Cardiac ventricle fibroblast (primary cell): ENCODE data around the gene BCL2L10.

GRCh38 chr15:51383327-51383968, 42.0 kb downstream of the GLDN start:
- RAMPAGE, long total RNA: no peak

DNA sequence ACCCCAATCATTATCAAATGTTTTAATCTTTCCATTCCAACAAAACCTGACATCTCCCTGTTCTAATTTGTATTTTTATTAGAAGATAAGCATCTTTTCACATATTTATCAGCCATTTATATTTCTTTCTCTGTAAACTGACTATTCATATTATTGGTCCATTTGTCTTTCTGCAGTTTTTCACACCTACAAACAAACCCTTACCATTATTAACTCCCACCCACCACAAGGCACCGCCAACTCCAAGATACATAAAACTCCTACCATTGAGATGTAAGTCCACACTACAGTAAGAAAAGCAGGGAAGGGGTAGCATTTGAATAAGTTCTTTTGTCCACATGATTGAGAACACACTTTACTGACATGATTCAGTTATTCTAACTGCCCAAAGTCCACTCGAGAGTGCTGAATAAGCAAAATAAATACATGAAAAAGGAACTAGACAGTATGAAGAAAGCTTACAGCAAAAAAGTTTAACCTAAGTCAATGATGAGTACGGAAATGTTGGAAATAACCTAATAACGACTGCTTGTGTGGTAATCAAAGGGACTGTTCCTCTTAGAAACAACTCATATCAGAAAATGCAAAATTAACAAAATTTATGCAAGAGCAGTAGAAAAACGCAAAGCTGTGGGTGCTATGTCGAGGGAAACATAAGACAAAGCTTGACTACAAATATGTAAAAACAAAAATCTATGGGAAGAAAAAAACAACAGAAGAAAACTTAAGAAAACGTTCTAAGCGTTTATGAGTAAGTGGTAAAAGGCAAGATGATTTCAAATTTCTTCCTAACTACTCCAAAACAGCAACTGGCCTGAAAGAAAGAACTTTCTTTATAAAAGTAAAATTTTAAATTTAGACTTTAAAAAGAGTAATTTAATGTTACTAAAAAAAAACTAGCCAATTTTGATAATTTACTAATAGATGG, 36.6 kb downstream of the DMXL2 start:
- RAMPAGE, long total RNA: no peak

DNA sequence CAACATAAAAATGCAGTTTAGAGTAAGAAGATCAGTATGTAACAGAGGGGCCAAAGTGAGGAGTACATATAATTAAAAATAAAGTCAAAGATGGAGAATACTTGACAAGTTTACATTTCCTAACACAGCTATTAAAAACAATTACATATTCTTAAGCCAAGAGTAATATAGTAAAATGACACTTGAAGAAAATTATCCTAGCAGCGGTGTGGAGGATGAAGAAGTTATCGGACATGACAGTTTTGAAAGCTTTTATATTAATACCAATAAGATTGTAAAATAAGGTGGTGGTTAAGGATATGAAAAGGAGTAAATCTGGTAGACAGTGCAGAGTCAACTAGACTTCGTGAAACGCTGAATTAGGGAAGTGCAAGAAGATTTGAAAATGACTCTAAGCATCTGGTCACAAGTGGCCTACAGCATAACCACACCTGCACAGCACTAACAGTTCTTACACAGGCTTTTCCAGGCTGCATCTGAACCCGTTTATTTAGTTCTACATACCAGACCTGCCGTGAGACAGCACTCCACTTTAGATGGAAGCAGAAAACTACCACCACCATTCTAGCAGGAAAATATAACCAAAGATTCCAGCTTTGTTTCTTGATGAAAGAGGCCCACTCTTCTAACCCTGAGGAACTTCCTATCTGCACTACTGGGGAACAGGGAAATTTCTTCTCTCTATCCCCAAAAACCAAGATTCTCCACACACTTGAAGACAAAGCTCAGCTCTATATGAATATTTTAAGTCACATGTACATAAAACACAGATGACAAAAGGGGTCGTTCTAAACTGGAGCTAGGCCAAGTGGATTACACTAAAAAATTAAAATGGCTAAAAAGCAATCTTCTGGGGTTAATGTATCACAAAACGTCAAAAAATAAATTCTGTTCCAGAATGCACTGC, 1.9 kb downstream of the DMXL2 start:
- RAMPAGE, long total RNA: no peak

- RAMPAGE, long total RNA: no peak
These were observed 478 bp upstream of the LYSMD2 start for GRCh38 chr15:51737975-51738290.

DNA sequence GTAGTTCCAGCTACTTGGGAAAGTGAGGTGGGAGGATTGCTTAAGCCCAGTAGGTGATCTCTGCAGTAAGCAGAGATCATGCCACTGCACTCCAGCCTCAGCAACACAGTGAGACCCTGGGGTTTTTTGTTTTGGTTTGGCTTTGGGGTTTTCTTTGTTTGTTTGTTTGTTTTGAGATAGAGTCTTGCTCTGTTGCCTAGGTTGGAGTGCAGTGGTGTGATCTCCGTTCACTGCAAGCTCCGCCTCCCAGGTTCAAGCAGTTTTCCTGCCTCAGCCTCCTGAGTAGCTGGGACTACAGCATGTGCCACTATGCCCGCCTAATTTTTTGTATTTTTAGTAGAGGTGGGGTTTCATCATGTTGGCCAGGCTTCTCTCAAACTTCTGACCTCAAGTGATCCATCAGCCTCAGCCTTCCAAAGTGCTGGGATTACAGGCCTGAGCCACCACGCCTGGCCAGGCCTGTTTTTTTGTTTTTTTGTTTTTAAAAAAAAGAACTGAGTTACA, 2.4 kb upstream of the LYSMD2 start:
- RAMPAGE, long total RNA: no peak

- RAMPAGE, long total RNA: no peak
These were observed 14.8 kb downstream of the TMOD2 start for GRCh38 chr15:51766099-51766739.

- RAMPAGE, long total RNA: no peak
These were observed 45.1 kb downstream of the TMOD3 start for GRCh38 chr15:51874473-51875033.

GRCh38 chr15:51923973-51924721, 47.4 kb downstream of the LEO1 start:
- RAMPAGE, long total RNA: no peak

DNA sequence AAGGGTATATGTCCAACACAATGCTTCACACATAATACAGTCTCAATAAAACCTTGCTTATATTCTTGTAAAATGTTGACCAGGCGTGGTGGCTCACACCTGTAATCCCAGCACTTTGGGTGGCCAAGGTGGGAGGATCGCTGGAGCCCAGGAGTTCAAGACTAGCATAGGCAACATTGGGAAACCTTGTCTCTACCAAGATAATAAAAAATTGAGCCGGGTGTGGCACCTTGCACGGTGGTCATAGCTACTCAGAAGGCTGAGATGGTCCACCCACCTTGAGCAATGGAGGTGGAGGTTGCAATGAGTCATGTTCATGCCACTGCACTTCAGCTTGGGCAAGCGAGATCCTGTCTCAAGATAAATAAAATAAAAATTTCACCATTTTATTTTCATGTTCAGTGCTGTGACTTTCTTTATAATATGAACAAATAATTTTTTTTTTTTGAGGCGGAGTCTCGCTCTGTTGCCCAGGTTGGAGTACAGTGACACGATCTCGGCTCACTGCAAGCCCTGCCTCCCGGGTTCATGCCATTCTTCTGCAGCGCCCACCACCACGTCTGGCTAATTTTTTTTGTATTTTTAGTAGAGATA, 12.6 kb downstream of the MAPK6 start:
- RAMPAGE, long total RNA: no peak

DNA sequence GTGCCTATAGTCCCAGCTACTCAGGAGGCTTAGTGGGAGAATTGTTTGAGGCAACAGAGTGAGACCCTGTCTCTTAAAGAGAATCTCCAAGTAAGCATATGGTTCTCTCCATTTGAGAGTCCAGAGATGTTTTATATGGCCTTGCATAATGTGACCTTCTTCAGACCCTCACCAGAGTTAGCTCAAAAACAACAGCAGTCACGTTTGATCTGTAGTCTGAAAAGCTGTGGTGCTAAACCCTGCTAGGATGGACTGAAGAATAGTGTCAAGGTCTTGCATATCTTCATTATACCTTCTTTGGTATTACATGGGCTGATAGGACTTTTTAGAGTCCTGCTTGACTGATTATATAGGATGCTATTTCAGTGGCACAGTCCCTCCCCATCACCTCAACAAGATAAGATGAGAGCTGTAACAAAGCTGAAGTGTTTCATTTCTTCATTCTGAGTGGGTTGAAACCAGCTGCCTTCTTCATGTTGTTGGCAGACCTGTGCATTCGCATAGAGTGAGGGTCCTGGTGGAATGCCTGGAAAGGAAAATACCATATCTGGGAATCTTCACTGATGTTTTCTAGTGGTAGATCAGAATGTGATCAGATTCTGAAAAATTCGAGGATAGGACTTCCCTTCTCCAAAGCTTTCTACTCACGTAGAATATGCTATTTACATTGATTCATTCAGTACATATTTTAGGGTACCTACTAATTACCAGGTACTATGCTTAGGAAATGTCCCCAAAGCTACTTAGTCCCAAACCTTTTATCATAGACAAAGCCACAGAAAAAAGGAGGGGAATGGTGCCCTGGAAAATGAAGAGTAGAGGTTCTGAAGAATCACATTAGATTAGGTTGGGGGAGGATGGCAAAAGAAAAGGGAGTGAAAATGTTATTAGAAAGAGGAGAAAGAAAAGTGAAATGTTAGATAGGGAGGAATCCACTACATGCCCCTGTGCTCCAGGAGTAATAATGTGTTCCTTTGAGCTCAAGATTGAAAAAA, 18.4 kb downstream of the MAPK6 start:
- RAMPAGE, long total RNA: no peak

DNA sequence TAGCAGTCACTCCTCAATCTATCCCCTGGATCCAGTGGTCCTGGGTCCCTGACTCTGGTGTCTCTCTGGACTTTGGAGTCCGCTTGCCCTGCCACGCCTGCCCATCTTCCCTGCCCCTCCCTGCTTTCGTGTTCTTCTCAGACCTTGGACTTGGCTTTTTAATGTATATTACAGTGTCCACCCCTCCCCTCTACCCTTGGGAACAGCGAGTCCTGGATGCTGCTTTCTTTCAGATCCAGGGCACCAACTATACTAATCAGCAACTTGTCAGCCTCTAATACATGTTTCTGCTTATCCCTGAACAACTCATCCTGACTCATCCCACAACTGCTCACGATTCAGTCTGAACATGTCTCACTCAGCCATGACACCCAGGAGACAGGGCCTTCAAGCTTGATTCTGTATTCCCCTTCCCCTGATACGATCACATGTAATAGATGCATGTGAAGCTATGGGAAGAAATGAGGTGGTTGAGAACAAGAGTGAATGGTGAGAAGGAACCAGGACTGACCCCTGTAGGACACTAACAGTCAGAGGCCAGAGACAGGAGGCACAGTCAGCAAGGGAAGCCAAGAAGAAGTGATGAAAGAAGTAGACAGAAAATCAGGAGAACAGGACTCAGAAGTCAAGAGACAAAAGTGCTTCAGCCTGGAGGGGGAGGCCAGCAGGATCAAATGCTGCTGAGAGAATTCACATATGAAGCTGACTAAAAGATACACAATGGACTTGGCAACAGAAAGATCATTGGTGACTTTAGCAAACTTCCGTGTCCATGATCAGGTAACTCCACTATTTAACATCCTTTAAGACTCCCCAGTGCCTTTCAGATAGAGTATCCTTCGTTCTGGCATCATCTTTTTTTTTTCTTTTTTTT, 35.5 kb downstream of the BCL2L10 start:
- RAMPAGE, long total RNA: no peak

- RAMPAGE, long total RNA: no peak
These were observed at the start of gene BCL2L10 for GRCh38 chr15:52111855-52112851. TSS of gene BCL2L10 (minus strand) at chr15:52112775.

GRCh38 chr15:52292735-52293427, 2.7 kb downstream of the MYO5C start:
- RAMPAGE, long total RNA: no peak

- RAMPAGE, long total RNA: no peak
These were observed 112.7 kb downstream of the MYO5A start for GRCh38 chr15:52415978-52416292.

DNA sequence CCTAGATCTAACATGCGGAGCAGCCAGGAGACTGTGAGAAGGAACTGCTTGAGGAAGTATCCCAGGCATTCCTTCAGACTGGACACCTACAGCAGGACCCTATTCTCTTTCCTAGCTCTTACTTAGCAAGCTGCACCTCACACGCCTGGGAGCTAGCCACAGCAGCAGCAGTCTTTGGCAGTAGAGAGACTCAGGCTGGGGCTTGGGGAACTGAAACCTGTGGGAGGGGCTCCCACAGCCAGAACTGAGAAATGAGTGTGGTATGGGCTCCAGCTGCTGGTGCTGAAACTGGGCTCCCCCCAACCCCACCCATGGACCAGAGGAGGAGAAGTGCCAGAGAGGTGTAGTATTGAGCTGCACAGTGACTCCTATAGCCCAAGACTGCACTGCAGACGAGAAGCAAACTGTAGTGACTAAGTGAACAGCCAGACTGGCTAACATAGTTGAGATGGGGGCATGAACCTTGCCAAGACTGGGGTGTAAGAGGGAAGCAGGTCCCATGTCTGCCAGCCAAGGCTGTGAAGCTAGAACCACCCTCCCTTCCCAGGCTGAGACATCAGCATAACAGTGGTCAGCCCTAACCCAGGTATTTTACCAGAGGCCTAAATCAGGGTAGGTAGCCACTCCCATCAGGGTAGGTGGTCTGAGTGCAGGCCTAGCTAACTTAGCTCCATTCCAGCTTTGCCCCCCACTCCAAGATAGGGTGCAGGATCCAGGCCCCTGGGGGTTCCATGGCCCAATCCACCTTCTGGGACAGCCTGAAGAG, 62.4 kb downstream of the MYO5A start:
- RAMPAGE, long total RNA: no peak

DNA sequence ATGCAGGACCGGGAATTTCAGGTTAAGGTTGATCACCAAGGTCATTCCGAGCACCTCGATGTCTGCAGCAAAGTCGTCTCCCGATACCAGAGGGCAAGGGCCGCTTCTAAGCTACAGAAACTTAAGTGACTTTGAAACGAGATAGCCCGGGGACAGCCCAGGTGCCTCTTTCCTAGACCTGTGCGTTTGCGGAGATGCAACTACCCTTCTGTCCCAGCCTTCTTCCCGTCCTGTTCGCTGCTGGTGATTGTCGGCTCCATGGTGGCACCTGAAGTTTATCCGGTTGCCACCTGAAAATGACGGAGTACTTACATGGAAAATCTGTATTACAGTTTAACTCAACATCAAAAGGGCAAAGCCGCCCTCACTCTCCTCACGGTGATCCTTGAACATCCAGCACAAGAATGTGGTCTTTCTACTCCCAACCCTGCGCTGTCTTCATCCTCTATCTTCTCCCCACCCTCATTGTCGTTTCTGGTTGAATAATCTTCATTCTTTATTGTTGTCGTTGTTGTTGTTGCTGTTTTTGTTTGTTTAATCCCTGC, 975 bp upstream of the MYO5A start:
- RAMPAGE, long total RNA: no peak

- RAMPAGE, long total RNA: no peak
These were observed 3.3 kb downstream of the ONECUT1 start for GRCh38 chr15:52786479-52787571.

- RAMPAGE, long total RNA: no peak
These were observed 2.6 kb downstream of the ONECUT1 start for GRCh38 chr15:52787572-52787923.

DNA sequence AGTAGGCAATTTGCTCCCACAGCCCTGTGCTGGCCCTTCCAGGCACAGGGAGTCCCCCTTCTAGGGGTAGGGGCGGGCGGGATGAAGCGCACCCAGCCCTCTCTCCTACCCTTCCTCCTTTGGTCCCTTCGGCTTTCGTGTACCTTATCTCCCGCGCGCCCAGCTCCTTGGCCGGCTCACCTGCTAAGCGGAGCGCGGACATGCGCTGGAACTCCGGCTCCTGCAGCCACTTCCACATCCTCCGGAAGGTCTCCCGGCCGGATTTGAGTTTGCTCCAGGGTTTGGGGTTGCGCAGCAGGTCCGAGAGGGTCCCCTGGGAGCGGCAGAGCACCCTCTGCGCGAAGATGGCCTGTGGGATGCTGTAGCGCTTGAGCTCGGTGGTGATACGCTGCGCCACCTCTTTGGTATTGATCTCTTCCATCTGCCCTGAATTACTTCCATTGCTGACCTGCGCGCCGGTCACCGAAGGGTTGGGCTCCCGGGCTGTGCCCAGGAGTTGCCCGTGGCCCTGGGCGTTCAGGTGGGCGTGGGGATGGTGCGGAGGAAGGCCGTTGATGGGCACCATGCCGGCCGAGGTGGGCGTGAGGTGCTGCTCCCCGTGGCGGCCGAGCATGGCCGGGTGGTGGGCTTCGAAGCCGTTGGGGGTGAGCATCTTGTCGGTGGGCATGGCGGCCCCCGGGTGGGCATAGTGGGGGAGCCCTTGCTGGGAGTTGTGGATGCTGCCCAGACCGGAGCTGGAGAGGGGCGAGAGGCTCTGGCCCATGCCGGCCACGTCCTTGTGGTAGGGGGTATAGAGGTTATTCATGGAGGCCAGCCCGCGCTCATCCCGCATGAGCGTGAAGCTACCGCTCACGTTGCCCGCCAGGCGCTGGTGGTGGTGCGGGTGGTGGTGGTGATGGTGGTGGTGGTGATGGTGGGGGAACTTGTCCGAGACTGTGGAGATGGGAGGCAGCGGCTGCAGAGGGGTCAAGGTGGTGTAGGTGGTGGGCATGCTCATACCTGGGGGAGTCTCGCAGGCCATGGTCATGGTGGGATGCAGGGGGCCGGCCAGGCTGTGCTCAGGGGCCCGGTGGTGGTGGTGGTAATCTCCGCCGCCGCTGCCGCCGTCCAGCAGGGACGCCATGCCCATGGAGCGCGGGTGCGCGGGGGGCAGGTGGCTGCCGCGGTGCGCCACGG, 1.1 kb downstream of the ONECUT1 start:
- RAMPAGE, long total RNA: no peak

- RAMPAGE, long total RNA: no peak
These were observed 312.5 kb downstream of the WDR72 start for GRCh38 chr15:53446845-53447507.